Mesenchymal stem cell of Wharton's jelly (primary cell): ENCODE measurements around a stretch of chr3.

- CAGE, long polyA plus RNA, result no peak
Observed at GRCh38 chr3:123123758-123124496, 57.1 kb downstream of the PDIA5 start.

DNA sequence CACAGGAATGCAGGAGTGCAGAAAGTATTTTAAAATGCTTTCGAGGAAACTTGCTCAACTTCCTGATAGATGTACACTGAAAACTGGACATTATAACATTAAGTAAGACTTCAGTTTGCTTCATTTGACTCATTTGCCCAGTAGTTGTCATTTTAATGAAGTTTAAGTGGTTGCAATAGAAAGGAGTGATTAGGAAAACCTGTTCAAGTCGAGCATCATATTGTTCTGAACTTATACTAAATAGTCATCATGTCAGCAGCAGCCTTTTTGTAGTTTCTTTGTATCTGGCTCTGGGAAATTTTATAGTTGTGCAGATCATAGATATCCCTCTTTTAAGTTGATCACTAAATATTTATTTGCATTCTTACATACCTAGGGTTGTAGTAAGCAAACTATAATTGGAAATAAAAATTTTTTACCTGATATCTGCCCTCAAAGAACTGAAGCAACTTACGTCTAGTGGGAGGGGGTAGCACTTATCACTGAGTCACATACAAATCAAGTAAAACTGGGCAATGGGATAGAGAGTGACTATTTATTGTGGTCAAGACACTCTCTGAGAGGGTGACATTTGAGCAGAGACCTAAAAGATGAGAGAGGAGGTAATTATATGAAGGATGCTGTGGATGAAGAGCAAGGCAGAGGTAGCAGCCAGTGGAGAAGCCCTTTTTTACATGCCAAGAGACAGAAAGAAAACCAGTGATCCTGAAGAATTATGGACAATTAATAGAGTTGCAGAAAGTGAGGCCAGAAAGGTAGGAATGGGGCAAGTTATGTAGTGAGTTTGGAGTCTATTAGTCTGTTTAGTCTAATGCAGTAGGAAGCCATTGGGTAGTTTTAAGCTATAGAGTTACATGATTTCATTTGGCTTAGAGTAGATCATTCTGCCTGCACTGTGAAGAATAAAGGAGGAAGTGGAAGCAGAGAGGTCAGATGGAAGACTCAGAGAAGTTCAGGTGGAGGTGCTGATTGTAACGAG is 7.8 kb downstream of the SEC22A start:
- CAGE, long polyA plus RNA, result no peak

DNA sequence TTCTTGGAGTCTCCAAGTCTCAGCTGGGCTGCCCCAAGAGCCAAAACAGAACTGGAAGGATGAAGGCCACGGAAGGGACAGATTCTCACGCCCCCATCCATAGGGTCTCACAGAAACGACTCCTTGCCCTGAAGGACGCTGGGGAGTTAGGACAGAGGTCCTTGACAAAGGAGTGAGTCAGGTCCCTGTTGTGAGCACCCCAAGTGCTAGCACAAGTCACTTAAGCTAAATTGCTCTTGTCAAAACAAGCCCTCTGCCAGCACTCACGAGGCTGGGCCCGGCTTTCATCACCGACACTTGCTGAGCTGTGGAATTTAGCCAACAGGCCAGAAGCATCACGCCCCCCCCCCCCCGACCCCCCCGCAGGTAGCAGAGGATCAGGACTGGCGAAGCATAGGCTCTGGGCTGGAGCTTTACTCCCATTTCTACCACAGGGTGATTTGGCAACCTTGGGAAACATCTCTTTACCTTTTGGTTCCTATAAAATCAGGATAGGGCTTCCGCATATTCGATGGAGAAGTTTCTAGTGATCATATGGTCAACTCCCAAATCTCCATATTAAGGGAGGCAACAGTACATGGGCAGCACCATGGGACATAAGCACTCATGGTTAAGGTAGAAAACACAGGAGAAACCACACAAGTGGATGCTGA is 75.3 kb downstream of the ADCY5 start:
- CAGE, long polyA plus RNA, result no peak

DNA sequence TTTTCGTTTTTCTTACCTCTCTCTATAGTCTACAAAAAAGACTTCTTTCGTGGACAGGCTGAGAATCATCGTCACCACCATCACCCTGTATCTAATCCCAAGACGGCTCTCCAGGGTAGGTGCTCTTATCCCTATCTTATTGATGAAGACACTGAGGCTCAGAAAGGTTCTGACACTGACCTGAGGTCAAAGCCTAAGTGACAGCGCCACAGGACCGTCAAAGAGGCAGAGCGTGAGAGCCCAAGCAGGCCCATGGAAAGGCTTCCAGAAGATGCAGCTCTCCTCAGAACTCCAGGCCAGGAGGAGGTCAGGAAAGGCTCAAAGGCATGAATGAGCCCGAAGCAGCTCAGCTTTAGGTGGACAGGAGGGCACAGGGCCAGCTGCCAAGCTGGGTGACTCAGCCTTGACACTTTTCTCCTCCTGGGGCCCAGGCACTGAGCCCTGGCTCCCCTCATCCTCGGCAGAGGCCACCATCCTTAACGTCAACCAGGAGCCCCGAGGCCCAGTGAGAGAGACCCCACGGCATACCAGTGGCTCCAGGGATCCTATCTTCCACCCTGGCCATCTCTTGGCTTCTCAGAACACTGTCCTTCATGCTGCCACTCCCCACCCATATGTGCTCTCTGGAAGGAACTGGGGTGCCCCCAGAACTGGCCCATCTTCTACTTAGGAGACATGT is 62.9 kb downstream of the ADCY5 start:
- CAGE, long polyA plus RNA, result no peak

DNA sequence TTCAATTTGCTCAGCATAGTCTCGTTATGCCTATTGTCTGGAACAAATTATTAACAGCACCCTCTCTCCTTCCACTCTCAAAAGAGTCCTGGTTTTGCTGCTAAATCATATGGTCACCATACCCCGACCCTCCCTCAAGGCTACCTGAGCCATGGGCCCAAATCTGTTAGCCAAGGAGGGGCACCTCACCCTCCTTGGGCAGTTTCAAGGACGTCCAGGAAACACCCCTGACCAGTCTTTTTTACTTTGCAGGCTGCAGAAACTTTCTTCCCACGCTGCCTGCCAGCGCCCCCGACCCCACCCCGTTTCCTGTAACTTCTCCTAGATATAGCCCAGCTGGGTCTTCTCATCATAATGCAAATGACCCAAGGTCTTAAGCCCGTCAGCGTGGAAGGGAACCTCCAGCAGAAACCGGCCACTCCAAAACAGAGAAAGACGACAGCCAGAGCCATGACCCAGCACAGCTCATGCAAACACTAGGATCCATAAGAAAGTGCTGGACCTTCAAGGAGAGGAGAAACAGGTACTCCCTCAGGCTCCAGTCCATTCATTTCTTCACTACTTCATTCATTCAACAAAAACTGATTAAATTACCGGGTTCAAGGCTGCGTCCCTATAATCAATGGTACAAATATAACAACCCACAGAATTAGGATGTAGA is 62.3 kb downstream of the ADCY5 start:
- CAGE, long polyA plus RNA, result no peak

DNA sequence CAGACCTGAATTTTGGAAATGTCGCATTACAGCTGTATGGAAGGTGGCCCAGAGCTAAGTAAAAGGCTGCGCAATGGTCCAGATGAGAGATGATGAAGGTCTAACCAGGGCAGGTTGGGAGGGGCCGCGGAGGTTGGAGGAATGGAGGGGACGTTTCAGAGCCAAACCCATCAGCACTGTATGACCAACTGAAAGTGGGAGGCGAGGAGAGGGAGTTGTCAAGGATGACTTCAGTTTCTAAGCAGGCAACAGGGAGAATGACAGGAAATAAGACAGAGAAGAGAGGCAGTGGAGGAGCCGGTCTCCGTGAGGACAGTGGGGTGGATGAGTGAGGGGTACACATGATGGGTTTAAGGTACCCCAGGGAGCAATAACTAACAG is 60.8 kb downstream of the ADCY5 start:
- CAGE, long polyA plus RNA, result no peak

GRCh38 chr3:123401759-123402548 is 46.9 kb downstream of the ADCY5 start:
- CAGE, long polyA plus RNA, result no peak

GRCh38 chr3:123702105-123702440 is 117.2 kb upstream of the HACD2 start:
- CAGE, long polyA plus RNA, result no peak

DNA sequence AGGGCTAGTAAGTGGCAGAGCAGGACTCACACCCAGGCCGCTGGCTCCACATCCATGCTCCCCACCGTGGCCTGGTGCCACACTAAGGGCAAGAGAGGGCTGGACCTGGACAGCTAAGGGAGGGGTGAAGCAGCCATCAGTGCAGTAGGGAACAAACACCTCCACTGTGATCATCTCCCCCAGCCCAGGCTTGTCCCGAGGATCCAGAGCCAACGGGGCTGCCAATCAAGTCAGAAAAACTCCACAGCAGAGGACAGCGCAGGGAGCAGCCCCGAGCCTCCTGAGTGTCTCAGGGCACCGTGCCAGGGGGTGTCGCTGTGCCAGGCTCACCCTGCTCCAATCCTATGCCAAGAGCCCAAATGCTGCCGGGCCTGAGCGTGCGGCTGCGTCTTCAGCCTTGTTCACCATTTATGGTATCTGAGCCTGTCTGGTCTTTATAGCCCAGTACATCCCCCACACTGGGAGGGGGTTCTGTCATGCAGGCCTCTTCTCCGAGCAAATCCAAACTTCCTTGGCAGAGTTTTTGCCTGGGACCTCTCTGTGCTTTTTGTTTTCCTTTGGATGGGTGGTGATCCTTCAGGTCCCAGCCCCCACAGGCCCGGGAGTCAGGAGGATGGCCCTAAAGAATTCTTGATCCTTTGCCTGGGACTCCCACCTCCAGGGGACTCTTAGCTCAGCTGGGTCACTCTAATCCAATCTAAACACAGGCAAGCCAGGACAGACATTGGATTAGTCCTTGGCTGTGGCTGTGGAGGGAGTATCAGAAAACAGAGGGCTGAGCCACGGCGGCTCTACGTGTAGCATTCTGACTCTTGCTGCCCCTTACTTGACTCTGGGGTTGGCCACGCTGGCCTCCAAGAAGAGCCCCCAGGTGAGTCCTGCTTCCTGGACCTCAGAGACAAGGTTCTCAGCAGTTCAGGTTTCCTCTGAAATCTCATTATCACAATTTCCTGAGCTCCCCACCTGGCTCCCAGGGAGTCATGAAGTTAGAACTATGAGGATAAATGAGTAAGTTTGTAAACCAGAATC is 135.1 kb upstream of the HACD2 start:
- CAGE, long polyA plus RNA, result no peak

DNA sequence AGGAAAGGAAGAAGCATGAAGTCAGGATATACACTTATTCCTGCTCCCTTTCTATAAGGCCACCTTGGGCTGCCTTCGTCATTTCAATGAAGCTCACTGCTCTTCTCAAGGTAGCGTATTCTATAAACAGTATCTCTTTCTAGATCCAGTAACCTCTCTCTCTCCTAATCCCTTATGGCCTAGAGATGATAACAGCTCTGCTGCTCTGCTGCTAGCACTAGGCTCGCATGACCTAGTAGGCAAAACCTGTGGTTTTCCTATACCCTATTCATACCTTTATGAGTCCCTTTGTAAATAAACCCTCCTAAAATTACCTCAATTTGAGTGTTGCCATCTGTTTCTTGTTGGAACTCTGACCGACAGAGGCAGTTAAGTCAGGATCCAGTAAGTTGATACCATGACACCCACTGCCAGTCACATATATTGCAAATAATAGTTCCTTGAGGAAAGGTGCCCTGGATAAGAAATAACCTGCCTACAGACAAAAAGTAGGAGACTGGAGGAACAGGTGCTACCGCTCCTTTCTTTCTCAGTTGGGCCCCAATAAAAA is 7.3 kb downstream of the CCDC14 start:
- CAGE, long polyA plus RNA, result no peak

DNA sequence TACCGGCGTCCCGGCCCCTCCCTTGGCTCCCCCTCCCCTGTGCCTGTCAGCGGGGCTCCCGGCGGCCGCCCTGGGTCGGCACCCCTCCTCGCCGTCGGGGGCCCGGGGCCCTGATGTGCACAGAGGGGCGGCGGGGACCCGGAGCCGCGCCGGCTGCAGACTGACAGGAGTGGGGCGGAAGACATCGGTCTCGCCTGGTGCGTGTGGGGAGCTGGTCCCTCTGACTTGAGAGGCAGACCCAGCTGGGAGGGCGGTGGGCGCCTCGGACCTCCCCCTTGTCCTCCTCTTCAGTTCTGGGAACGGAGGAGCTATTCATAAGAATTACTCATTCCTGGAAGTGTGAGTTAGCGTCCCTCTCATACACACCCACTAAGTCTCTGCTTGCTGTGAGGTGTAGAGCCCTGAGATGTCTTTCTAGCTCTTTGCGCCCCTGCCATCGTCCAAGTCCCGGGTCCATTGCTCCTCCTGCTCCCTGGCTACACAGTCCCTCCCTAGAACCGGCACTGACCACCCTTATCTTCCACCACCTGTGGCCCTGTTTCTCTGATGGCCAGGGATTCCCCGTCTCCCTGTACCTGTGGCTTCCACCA is 1.1 kb downstream of the KALRN start:
- CAGE, long polyA plus RNA, result no peak

- CAGE, long polyA plus RNA, result no peak
Observed at GRCh38 chr3:124037357-124038588, 4.6 kb downstream of the KALRN start.

- CAGE, long polyA plus RNA, result no peak
Observed at GRCh38 chr3:124094277-124094943, 61.2 kb downstream of the KALRN start.

GRCh38 chr3:124272728-124273352 is 239.7 kb downstream of the KALRN start:
- CAGE, long polyA plus RNA, result no peak

- CAGE, long polyA plus RNA, result no peak
Observed at GRCh38 chr3:124504545-124504912, 225.7 kb upstream of the UMPS start.

- CAGE, long polyA plus RNA, result no peak
Observed at GRCh38 chr3:124586794-124587795, 143.2 kb upstream of the UMPS start.

DNA sequence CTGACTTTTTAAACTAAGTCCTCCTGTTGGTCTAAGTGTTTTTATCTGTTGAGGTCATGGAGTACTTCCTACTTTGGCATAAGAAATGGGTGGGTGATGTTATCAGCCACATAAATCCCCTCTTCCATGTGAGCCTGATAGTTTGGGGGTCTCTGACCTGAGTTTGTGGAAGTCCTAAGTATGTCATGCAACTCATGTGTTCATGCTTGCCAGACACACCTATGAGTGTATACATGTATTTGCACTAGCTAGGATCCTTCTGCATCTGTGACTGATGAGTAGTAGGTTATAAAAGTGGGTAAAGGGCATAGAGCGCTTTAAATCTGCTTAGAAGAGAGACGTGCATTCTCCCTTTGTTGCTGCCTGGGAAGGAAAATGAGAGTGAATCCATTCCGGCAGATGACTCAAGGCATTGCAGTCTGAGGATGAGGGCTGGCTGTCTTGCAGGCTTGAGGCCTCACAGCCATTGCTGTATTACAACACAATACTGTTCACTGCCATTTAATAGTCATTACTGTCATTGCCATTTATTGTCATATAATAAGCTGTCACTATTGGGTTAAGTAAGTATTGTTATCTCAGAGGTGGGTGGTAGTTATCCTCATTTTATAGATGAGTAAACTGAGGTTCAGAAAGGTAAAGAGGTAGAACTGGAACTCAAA is 120.9 kb upstream of the UMPS start:
- CAGE, long polyA plus RNA, result no peak

- CAGE, long polyA plus RNA, result no peak
Observed at GRCh38 chr3:124620457-124621024, 109.7 kb upstream of the UMPS start.

GRCh38 chr3:124650618-124651174 is 79.6 kb upstream of the UMPS start:
- CAGE, long polyA plus RNA, result no peak

GRCh38 chr3:124660035-124660445 is 70.2 kb upstream of the UMPS start:
- CAGE, long polyA plus RNA, result no peak